Myometrial cell (primary cell): ENCODE measurements around a stretch of chr12.

GRCh38 chr12:123958349-123958870 is 14.2 kb downstream of the CCDC92 start:
- RAMPAGE, long total RNA = no peak

- RAMPAGE, long total RNA = no peak
Measured at GRCh38 chr12:123972157-123972480, 512 bp downstream of the CCDC92 start.

GRCh38 chr12:124012344-124012899 is 39.4 kb downstream of the ZNF664 start:
- RAMPAGE, long total RNA = no peak

- RAMPAGE, long total RNA = no peak
Measured at GRCh38 chr12:124036314-124036686, 63.3 kb downstream of the ZNF664 start.

GRCh38 chr12:124180531-124180758 is 114.4 kb upstream of the RFLNA start:
- RAMPAGE, long total RNA = no peak

DNA sequence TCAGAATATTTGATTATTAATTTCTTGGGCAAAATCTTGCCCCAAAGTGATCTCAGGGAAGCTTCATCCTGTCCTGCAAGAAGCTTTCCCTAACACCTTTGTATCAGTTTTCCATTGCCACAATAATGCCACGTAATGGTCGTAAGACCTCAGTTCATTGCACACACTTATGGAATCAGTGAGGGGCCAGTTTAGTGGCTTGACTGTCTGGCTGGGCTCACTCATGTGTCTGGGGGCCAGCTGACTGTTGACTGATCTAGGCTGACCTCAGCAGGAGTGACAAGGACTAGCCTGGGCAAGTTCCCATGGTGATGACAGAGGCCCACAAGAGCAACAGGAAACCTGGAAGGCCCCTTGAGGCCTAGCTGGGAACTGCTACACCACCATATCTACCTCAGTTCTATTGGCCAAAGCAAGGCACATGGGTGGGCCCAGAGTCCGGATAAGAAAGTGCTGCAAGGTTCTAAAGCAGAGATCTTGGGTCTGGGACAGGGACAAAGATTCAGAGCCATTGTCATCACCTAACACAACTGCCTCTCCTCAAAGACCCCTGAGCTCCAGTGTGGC is 21.3 kb upstream of the RFLNA start:
- RAMPAGE, long total RNA = no peak

DNA sequence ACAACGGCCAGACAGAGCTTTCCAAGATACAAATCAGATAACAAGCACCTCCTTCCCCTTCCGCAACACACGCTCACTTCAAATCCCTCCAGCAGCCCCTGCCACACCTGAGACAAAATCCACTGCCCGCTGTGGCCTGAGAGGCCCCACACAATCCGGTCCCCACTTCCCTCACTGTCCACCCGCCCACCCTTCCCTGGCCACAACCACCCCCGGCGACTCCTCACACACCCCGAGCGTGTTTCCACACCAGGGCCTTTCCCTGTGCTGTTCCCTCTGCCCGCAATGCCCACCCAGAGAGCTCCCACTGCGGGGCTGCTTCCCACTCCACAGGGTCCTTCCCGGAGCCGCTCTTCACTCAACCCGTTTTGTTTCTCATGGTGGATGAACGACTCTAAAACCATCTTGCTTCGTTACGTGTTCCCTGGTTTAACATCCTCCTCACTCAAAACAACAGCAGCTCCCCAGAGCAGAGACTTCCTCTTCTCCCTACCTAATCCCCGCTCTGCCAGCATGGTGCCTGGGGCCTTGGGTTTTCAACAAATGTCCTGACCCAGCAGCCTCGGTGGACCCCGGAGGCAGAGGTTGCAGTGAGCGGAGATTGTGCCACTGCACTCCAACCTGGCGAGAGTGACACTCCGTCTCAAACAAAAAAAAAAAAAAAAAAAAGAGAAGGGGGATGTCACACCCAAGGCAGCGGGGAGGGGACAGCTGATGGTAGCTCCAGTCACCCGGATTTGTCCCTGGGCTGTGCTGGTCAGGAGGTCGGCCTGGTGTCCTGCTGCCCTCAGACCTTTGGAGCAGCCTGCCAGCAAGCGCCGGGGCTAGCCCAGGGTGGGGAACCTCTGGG is 65.8 kb downstream of the RFLNA start:
- RAMPAGE, long total RNA = no peak

DNA sequence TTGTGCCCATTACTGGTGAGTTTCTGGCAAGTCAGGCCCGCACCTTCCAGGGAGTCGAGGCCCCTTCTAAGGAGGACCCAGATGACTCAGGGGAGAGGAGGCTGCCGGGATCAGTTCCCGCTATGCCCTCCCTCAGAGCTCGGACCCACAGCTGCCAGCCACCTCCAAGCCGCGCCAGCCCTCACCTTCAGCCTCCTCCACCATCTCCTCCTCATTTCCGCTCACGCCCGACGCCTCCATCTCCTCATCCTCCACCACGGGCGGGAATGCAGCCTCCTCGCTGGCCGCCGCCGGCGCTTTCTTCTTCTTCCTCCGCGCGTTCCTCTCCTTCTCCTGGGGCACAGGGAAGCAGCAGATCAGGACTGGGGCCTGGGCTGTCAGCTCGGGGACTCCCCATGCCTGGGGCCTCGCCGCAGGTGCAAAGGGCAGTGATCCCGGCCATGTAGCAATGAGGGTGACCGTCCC is 83.2 kb downstream of the RFLNA start:
- RAMPAGE, long total RNA = no peak

DNA sequence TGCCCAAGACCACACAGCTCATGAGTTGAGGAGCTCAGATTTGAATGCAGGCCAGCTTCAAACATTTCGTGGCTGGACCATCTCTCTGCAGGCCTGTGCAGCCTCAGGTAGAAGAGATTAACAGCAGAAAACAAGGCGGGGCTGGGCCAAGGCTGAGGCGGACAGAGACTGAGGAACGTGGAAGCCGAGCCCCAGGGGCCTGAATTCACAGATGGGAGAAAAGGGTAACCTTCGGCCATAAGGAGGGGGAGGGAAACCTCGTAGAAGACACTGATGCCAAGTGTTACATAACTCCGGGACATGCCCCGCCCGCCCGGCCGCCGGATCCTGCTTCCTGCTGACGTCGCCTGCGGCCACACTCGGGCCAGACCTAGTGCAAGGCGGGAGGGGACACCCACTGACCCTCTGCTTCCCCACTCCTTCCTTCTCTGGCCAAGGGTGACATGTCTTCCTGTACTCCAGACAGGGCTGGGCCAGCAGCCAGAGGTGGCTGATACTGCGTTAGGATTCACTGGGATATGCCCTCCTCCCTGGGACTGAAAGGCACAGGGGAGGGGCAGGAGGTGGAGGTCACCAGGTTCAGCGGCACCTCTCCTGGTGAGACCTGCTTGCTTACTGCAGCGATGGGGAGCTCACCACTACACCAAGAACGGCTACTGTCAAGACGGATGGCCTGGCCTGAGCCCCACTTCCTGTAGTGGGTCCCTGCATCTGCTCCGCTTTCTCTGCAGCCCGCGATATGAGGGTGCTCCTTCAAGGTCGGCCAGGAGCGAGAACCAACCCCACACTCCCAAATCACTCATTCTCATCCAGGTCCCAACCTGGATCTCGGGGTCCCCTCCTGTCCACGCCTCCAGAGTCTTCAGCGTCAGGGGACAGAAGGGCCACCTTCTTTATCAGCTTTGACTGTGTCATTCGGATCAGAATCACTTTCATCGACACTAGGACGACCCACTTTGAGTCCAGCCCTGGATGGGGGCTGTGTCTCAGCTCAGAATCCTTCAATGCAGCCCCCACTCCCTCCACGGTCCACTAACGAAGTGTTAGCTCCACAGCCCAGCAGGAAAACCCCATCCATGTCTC is 87.1 kb downstream of the RFLNA start:
- RAMPAGE, long total RNA = no peak

DNA sequence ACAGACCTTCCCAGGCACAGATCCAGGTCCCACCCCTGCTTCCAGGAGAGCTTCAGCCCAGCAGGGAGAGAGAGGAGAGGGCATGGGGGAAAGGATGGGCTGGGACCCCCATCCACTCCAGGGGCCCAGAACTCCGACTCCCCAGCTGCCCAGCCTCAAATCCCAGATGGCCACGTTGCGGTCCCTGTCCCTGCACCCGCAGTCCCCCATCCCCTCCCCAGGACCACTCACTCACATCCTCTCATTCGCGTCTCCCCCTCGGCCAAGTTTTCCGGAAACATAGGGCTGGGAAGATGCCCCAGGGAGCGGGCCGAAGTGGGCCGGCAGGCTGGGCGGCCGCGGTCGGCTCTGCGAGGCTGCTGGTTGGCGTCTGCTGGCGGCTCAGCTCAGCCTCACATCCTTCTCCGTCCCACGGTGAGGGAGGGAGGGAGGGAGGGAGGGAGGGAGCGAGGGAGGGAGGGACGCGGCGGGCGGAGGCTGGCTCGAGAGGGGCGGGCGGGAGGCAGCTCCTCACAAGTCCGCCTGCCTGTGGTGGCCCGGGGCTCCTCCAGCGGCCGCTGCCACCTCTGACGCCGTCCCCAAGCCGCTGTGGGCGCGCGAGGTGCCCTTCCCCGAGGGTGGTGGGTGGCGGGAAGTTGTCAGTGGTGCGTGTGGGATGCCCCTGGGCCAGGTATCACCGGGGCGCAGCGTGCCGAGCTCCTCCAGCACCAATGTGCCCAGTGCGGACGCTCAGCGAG is 93.7 kb downstream of the RFLNA start:
- RAMPAGE, long total RNA = start-site peak on the minus strand centred at position 391 of the sequence, 89 bp wide, 68 and 64 reads in 2 replicates

DNA sequence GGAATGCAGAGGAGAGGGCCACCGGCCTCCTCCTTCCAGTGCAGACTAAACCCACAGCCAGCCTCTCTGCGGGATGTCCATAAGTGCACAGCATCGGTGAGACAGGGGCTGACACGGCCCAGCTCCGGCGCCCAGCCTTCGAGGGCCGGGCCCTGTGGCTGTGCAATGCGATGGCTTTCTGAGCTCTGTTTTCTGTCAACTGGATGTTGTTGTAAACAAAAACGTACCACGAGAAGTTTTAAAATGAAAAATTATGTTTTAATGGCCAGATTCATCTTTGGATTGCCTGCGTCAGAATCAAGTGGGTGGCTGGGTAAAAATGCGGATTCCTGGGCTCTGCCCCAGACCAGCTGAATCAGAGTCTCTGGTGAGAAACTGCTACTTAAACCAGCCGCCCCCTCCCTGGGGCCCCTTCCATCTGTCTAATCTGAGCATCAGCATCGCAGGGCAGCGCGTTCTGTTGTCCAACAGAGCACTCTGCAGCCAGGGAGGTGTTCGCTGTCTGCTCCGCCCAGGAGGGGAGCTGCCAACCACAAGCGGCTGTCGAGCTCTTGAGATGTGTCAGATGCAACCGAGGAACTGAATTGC is 133.3 kb downstream of the RFLNA start:
- RAMPAGE, long total RNA = no peak

DNA sequence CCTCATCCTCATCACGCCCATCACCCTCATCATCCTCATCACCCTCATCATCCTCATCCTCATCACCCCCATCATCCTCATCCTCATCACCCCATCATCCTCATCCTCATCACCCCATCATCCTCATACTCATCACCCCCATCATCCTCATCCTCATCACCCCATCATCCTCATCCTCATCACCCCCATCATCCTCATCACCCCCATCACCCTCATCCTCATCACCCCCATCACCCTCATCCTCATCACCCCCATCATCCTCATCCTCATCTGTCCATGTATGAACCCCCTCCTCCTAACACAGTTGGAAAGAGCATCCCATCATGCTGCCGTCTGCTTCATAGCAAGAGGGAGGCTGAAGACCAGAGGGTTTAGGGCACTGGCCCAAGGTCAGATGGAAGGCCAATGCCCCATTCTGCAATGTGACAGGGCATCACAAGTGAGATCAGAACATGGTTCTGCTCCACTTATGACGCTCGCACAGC is 98.6 kb downstream of the NCOR2 start:
- RAMPAGE, long total RNA = no peak

DNA sequence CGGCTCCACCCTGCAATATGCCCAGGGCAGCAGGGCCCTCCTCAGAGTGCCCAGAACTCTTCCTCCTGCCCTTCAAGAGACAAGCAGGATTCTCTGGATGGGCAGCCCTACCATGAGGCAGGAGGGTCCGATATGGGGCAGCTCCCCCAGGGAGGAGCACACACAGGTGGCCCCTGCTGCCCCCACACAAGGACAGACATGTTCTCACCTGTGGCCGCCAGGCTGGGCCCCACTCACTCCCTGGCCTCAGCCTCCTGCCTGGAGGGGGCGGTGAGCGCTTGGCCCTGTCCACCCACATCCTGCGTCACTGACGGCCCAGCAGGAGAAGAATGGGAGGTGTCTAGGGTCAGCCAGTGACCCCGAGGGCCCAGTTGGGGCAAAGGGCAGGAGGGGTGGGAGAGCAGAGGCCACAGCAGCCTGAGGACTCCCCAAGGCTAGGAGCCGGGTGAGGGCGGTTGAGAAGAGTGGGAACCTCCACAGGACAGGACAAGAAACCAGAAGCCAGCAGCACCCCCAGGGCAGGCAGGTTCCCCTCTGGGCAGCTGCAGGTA is 74.5 kb downstream of the NCOR2 start:
- RAMPAGE, long total RNA = no peak

- RAMPAGE, long total RNA = no peak
Measured at GRCh38 chr12:124512742-124513419, 54.5 kb downstream of the NCOR2 start.

- RAMPAGE, long total RNA = no peak
Measured at GRCh38 chr12:124519395-124519714, 48.1 kb downstream of the NCOR2 start.

- RAMPAGE, long total RNA = no peak
Measured at GRCh38 chr12:124538272-124538851, 29.1 kb downstream of the NCOR2 start.

GRCh38 chr12:124543811-124544911 is 23.3 kb downstream of the NCOR2 start:
- RAMPAGE, long total RNA = no peak

GRCh38 chr12:124554191-124555132 is 12.9 kb downstream of the NCOR2 start:
- RAMPAGE, long total RNA = no peak

DNA sequence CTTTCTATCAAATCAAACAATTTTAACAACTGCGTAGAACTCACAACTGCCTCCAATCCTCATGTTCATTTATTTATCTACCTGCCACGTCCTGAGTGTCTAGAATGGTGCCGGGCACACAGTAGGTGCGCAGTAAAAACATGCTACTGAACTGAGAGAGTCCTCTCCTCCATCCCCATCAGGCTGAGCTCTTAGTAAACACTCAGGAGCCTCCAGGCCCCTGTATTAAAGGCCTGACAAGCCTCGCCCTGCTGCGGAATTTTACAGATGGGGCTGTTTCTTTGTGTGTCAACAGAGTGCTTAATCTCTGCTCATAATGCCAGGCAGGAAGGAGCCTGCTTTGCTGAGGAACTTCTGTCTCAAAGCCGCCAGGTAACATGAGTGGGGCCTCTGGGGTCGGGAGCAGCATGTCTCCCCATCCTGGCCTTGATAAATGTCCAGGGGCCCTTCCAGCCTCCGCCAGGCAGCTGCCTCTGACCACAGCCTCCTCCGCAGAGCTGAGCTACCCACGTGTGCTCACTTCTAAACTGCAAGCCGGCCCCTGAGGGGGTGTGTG is 115.8 kb upstream of the NCOR2 start:
- RAMPAGE, long total RNA = no peak

GRCh38 chr12:124827451-124828115 is 36.1 kb downstream of the SCARB1 start:
- RAMPAGE, long total RNA = no peak